Mesenchymal stem cell of Wharton's jelly (primary cell): ENCODE measurements around a stretch of chr1.

DNA sequence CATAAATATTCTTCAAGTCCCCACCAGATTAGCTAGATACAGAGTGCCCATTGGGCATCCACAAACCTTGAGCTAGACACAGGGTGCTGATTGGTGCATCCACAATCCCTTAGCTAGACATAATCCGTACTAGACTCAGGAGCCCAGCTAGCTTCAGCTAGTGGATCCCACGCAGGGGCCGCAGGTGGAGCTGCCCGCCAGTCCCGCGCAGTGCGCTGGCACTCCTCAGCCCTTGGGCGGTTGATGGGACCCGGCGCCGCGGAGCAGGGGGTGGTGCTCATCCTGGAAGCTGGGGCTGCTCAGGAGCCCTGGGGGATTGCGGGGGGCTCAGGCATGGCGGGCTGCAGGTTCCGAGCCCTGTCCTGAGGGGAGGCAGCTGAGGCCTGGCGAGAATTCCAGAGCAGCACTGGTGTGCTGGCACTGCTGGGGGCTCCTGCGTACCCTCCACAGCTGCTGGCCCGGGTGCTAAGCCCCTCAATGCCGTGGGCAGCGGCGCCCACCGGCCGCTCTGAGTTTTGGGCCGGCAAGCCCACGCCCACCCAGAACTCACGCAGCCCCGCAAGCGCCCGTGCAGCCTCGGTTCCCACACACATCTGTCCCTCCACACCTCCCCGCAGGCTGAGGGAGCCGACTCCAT, 87.2 kb downstream of the CRB1 start:
- CAGE, long polyA plus RNA, result no peak

DNA sequence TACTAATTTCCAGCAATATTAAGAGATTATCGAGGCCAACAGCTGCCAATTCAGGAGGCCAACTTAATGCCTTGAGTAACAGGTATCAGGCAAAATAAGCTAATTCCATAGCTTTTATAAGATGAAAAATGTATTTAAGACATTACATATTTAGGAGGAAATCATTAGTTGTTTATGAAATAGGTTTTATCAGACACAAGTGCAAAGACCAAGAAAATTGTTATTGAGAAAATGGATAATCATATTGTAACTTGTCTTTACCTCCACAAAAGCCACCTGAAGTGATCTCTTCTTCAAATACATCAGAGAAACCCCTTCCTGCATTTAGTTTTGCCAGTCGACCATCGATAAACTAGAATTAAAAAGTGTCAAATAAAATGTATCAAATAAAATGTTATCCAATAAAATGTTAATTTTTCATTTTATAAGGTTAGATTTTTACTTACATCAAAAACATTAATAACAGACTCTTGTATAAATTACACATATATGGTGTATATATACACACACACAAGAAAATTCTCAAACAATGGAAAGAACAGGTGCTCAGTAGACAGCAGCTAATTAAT, 222.4 kb downstream of the DENND1B start:
- CAGE, long polyA plus RNA, result no peak

DNA sequence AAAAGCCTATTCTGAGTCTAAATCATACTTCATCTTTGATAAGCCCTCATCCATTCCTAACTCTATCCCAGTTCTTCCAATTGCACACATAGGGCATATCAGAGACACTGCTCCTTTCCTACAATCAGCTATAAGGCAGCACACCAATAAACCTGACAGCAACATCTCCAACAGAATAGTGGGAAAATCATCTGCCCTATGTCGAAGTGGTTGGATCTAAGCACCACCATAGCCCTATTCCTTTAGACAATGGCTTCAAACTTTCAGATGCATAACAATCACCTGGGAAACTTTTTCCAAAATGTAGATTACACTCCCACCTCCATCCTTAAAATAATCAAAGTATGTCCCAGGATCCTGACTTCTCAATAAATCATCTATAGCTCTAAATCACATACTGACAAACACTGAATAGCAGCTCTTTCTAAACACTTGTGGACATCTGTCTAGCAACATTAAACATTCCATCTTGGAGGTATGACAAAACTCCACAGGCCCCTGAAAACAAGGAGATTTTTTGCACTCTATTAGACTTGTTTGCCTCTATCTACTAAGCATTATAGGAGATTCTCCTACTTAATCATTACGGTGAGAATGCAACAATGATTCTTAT, 38.1 kb downstream of the DENND1B start:
- CAGE, long polyA plus RNA, result no peak

- CAGE, long polyA plus RNA, result no peak
Observed at GRCh38 chr1:197774481-197775099, 690 bp downstream of the DENND1B start.

GRCh38 chr1:197776178-197776374, 796 bp upstream of the DENND1B start:
- CAGE, long polyA plus RNA, result no peak

DNA sequence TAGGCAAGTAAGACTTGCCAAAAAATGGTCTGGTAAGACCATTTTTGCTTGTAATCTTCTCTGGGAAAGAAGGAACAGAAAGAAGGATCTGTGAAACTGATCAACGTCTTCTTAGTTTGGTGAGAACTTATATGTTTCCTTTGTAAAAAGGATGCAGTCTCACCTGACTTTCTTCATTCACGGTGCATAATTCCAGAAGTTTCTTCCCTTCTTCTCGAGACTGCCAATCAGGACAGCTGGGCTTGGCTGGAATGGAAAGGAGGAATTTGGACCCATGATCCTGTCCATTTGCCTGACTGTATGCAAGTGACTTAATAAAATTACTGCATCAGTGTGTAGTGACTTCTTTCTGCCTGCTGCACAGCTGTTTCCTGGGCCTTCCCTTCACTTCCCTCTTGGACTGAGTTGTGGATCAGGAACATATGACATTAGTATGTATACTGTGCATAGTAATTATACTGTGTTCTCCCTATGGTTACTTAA, 7.6 kb upstream of the DENND1B start:
- CAGE, long polyA plus RNA, result no peak

DNA sequence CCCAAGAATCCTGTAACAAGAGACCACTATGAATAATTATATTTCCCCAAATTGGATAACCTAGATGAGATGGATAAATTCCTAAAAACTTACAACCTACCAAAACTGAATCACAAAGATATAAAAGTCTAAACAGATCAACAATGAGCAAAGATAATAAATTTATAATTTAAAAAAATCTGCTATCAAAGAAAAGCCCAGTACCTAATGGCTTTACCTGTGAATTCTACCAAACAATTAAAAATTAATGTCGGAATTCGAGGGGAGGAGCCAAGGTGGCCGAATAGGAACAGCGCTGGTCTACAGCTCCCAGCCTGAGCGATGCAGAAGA, 26.8 kb upstream of the DENND1B start:
- CAGE, long polyA plus RNA, result no peak

GRCh38 chr1:197884050-197884249, 18.5 kb upstream of the C1orf53 start:
- CAGE, long polyA plus RNA, result no peak

DNA sequence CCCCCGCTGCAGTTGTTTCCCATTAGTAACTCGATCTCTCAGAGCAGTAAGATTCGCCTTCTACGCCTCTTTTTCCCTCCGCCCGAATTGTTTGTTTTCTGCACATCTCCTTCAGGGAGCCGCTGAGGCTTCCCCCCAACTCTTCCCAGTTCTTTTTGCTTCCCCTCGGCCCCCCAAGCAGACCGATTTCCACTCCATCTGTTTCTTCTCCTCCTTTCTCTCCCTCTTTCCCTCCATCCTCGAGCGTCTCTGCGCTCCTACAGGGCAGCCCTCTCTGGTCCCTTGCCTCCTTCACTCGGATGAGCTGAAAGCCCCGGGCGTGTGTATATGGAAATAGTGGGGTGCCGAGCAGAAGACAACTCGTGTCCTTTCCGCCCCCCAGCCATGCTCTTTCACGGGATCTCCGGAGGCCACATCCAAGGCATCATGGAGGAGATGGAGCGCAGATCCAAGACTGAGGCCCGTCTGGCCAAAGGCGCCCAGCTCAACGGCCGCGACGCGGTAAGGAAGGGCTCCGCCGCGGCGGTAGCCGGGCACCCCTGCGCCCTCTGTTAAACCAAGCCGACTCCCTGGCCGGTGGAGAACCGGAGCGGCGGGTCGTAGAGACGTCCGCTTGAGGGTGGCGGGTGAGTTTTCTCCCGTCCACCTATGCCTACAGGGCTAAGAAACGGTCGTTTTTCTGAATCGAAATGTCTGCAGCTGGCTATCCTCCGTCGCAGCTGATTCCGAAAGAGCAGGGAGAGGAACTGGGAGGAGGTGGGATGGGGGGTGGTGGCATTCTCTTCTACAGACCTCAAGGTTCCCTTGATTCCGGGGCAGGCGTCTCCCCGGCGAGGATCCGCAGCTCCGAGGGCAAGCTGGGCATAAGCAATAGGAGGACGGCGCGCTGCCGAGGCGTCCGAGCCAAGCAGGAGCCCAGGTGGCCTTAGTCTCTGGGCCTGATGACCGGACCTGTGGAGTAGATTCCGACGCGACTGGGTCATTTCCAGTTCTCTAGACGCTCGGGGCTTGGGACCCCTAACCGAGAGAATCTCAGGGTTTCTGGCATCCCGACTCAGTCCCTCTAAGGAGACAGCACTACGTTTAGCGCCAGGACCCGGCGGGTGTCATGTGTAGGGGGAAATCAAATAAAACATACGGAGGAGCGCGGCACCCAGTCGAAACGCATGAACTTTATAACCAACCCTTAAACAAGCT, 723 bp downstream of the LHX9 start:
- CAGE, long polyA plus RNA, result no peak

GRCh38 chr1:197921246-197921902, 4.2 kb downstream of the LHX9 start:
- CAGE, long polyA plus RNA, result no peak

- CAGE, long polyA plus RNA, result no peak
Observed at GRCh38 chr1:197955542-197956237, 38.5 kb downstream of the LHX9 start.

- CAGE, long polyA plus RNA, result no peak
Observed at GRCh38 chr1:198165975-198166235, 9.1 kb downstream of the NEK7 start.

GRCh38 chr1:198169689-198170362, 13.0 kb downstream of the NEK7 start:
- CAGE, long polyA plus RNA, result no peak

DNA sequence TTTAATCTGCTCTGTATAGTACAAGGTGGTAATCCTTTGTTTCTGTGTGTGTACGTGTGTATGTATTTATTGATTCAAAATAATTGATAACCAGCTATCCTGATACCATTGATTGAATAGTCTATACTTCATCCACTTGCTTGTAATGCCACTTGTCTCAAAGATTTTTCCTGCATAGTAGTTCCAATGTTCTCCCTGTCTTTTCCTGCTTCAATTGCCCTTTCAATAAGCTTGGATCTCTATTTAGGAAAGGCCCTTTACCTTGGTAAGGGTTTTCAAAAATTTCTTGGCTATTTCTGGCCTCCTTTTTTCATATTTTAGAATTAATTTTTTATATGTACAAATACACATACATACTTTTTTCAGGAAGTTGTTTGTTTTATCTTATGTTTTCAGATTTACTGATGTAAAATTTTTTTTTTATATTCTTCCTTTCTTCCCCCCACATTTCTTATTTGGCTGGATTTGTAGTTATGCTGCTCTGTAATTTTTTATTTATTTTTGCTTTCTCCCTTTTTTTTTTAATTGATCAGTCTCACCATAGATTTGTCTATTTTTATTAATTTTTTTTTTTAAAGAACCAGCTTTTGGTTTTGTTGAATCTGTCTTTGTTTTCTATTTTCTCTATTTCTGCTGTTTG, 35.1 kb downstream of the NEK7 start:
- CAGE, long polyA plus RNA, result no peak

- CAGE, long polyA plus RNA, result no peak
Observed at GRCh38 chr1:198253543-198254270, 96.9 kb downstream of the NEK7 start.

- CAGE, long polyA plus RNA, result no peak
Observed at GRCh38 chr1:198265015-198265701, 108.4 kb downstream of the NEK7 start.

DNA sequence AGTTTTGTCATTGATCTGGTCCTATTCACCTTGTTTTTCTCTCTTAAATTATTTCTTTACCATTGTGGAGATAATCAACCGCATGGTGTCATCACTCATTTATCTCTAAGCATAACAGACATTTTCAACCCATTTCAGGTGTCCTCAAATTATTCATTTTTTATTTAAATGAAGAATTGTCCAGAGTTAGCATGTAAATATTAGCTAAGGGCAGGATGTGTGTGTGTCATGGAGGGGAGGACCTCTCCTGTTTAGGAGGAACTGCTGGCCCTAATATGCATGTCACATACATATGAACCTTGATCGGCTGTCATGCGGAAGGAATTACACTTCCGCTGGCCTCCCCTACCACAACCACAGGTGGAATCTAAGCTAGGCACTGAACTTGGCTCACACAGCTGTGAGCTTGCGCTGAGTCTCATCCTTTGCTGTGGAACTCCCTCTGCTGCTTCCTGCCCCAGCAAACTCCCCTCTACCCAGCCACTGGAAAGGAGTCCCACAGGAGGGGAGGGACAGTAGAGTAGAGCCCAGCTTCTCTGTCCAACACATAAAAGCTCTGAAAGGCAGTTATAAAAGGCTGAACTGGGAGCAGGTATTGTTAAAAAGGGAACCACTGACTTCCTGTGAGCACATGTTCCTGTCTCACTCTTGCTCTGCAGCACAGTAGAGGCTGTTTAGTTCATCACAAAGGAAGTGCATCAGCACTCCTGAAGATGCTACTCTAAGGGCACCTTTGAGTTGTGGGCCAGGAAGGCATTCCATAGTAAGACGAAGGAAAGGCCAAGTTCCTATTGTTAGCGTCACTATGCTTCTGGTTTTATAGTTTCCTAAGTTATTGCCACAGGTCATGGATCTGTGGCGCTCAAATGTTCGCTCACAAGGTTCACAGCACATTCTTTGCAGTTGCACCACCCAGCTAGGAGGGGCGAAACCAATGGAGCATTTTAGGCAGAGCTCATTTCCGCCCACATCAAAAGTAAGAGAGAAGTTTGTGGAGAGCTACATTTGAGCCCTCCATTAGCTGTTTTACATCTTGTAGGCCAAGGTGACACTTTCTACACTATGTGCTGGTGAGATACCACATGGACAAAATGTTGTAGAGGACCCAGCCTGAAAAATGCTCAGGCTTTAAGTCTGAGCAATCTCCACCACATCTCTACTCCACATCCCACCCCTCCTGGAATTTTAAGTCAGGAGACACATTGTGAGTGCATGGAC, 17.7 kb upstream of the PTPRC start:
- CAGE, long polyA plus RNA, result no peak

DNA sequence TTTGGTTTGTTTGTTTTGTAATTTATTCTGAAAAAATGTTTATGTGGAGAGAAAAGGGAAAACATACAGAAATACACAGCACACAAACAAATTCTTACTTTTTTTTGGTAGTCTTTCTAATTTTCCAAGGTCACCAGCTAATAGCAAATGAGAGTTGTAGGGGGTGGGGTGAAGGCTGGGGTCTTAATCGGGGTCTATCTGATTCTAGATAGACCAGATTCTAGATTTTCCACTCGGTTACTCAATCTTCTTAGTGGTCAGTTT, 9.3 kb downstream of the PTPRC start:
- CAGE, long polyA plus RNA, result no peak

DNA sequence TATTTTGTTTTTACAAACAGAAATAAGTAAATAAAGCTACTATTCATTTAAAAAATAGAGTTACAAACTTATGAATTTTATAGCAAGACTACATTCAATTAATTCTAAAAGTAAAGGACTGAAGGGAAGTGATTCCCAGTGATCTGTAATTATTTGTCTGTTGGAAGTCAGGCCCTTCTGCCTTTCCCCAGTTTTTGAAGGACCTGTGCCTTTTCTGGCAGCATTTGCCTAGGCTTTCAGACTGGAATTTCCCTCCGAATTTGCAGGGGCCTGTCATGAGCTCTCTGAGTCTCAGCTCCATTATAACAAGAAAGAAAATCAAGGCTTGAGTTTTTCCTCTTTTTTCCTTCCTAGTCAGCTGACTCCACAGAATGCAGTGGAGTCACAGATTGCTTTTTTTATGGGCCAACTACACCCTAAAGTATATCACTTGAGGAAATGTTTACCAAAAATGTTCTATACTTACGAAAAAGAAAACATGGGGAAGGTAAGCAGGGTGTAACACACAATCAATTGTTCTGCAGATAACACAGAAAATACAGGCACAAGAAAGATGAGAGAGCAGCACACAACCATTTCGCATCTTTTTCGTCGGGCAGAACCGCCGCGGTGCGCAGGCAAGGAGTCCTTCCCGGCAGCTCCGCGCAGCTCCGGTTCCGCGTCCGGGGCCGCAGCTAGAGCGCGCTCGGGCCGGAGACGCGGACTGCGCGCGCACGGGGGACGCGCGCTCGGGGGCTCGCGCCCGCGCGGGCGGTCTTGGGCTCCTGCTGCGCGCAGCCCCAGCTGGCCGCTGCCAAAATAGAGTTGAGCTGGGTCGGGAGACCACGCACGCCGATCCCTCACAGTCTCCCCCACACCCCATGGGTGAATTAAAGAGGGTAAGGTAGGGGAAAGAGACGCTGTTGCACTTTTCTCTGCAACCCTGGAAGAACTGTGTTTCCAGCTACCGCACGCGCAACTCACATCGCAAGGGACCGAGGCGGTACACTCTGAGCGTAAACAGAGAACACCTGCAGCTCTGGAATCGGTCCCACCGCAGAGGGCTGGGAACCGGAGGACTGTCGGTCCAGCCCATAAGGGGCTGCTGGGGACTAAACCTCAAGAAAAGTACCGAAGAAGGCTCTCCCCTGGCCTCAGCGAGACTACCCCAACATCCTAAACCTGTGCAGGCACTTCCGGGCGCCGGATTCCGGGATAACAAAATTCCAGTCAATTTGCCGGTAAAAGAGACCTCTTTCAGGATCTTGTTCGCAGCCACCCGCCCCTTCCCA, 1.4 kb downstream of the NR5A2 start:
- CAGE, long polyA plus RNA, result no peak

- CAGE, long polyA plus RNA, result no peak
Observed at GRCh38 chr1:200048060-200048693, 20.7 kb downstream of the NR5A2 start.